WTC11 (cell line): ENCODE data around the genes ABLIM2 and SH3TC1.

GRCh38 chr4:7120205-7120831 is 52.5 kb upstream of the GRPEL1 start:
- PRO-cap = no peak

DNA sequence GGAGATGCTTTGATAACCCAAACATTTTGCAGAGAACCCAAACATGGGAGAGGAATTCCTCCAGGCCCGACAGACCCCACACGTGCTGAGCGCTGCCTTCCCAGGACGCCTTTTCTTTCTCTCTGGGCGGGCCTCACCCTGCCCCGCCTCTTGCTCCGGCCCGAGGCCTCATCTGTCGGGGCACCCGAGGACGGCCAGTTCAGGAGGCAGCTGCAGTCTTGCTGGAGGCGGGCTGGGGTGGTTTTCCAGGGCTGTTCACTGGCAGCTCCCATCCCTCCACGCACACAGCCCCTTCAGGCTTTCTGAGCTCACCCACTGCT is 99.4 kb downstream of the PSAPL1 start:
- PRO-cap = no peak

DNA sequence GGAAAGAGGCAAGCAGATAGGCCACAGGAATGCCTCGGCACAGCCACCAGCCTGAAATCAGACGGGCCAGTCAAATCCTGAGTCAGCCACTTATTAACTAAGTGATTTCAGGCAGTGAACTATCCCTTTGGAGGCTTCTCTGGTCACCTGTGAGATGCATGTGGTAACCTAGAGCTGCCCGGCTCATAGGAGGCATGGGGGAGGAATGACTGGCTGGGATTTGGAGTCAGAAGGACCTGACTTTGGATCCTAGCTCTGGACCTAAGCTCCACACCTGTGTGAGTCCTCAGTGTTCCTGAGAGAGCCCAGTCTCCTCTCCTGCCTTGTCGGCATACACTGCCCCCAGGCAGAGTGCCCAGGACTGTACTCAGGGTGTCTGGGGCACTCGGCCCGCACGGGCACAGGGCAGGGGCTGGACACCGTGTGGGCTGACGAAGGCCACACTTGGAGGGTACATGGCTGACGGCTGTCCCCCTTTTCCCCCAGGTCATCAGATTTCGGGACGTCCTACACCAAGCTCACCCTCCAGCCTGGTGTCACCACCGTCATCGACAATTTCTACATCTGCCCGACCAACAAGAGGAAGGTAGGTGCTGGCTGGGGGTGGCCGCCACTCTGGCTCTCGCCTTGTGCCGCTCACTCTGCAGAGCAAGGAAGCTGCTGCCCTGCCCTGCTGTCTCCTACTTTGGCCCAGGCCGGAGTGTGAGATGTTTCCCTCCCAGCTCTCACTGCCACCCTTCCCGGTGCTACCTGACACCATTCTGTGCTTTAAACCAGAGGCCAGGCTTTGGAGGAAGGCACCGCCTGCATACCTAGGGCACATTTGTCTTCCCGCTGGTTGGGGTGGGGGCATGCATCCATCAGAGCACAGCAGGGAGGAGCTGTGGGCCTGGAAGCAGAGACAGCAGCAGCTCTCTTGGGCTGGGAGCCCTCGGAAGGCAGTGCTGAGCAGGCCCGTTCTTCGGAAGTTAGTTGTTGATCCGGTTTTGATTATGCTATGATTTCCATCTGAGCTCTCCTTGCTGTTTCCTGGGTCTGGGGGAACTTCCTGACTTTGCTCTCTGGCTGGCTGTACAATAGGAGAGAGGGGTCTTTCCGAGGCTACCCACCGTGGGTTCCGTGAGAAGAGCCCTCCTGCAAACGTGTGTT is 96.7 kb upstream of the PSAPL1 start:
- PRO-cap = bidirectional peak, plus-strand start at position 867 of the sequence, minus-strand start at position 702 of the sequence

DNA sequence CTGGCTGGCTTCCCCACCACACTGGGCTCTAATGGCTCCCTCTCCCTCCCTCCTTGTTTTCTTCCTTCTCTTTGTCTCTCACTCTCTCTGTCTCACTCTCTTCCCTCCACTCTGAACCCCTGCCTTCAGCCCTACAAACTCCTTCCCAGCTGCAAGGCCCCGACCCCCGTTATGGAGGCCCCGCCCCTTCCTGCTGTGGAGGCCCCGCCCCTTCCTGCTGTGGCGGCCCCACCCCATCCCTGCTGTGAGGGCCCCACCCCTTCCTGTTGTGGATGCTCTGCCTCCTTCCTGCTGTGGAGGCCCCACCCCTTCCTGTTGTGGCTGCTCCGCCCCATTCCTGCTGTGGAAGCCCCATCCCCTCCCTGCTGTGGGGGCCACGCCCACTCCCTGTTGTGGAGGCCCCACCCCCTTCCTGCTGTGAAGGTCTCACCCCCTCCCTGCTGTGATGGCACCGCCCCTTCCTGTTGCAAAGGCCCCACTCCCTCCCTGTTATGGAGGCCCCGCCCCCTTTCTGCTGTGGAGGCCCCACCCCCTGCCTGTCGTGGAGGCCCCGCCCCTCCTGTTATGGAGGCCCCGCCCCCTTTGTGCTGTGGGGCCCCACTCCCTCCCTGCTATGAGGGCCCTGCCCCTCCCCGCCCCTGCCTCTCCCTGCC is 104.9 kb upstream of the PSAPL1 start:
- PRO-cap = no peak

GRCh38 chr4:7600244-7600662 is 165.5 kb upstream of the PSAPL1 start:
- PRO-cap = no peak

DNA sequence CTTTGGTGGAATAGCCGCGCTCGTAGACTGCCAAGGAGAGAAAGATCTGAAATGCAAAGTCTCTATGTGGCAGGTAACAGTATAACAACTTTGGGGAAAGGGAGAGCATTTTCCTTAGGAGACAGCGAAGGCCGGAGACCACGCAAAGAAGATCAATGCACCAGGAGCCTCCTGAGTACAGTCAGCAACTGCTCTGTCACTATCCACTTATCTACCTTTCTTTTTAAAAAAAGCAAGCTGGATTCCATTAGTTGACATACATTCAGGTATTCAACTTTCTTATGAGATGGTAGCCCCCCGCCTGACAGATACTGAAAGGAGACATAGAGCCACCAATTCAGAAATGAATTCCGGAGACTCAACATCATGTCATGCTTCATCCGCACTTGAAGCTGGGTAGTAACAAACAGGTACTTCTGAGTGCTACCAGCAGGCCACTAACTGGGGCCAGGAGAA is 85.1 kb downstream of the AFAP1 start:
- PRO-cap = no peak

DNA sequence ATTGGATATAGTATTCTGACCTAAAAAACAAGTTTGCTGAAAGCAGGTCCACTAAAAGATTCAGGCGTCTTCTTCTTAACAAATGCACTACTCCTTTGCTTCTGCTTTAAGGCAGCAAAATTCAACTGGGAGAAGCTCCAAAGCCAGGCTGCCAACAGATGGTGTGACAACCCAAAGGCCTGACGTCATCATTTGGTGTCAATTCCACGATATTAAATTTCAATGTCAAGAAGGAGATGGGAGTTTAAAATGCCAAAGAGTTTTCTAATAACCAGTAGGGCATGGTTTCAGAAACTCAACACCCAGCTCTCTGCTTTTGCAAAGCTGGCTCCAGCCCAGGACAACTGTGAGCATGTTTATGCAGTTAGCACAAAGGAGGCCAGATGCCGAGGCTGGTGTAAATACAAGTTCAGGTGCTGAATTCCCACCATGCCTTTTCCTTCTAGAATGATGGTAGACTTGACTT is 67.4 kb downstream of the AFAP1 start:
- PRO-cap = no peak

GRCh38 chr4:7876353-7876707 is 63.3 kb downstream of the AFAP1 start:
- PRO-cap = no peak

GRCh38 chr4:7938447-7939482 is 896 bp downstream of the AFAP1 start:
- PRO-cap = no peak

DNA sequence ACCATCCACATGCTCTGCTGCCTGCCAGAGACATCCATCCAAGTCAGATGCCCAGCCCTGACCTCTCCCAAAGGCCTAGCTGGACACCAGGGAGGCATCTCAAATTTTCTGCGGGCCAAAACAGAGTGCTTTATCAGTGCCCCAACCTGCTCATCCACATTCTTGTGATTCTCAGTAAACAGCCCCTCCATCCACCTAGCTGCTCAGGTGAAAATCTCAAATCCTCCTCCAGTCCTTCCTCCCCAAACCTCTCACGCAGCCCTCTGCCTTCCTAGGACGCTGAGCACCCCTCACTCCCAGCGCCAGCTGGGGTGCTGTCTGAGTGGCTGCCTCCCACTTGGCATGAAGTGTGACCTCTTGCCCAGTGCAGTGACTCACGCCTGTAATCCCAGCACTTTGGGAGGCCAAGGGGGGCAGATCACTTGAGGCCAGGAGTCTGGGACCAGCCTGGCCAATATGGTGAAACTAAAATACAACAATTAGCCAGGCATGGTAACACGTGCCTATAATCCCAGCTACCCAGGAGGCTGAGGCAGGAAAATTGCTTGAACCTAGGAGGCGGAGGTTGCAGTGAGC is 1.6 kb upstream of the AFAP1 start:
- PRO-cap = no peak

GRCh38 chr4:7970476-7971235 is 31.0 kb upstream of the AFAP1 start:
- PRO-cap = no peak

DNA sequence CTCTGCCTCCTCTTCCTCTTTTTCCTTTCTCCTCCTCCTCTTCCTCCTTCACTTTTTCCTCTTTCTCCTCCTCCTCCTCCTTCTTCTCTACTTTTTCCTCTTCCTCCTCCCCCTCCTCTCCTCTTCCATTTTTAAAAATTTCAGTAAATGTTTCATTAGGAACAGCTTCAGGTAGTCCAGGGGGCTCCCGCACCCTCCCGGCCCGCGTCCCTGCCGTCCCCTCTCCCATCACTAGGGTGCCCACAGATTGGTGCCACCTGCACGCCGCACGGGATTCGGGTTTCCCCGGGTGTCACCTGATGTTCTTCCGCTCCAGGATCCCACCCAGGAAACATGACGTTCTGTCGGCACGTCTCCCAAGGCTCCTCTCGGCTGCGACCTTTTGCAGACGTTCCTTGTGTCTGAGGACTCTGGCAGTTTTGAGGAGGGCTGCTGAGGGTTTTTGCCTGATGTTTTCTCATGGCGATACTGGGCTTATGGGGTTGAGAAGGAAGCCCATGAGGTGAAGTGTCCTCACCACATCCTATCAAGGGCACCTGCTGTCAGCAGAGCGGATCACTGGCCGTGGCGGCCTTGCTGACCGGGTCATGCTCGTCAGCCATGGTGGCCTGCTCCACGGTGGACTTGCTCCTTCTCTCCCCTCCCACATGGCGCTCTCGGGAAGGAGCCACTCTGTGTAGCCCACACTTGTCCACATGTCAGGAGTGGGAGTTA is 83.5 kb upstream of the AFAP1 start:
- PRO-cap = no peak

DNA sequence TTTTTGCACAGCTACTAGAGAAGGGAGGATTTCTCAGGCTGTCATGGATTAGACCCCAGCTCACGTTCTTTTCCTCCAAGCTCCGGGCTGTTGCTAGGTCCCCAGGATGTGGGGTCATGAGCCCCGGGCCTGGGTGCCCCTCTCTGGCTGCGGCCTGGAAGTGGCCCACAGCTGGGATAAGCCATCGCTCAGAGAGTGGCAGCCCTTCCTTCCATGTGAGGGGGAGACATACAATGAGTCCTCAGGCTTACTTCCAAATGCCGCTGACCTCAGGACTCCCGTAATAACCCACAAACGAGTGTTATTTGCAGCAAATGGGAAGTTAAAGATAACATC is 79.7 kb downstream of the ABLIM2 start:
- PRO-cap = no peak

- PRO-cap = no peak
These were observed 38.2 kb downstream of the ABLIM2 start for GRCh38 chr4:8120369-8120872.

GRCh38 chr4:8143469-8143849 is 15.2 kb downstream of the ABLIM2 start:
- PRO-cap = no peak

- PRO-cap = bidirectional peak, plus-strand start at chr4:8159079, minus-strand start at chr4:8158805
These were observed at the start of gene ABLIM2 for GRCh38 chr4:8158274-8159585. ABLIM2 (minus strand) TSS chr4:8158813.

DNA sequence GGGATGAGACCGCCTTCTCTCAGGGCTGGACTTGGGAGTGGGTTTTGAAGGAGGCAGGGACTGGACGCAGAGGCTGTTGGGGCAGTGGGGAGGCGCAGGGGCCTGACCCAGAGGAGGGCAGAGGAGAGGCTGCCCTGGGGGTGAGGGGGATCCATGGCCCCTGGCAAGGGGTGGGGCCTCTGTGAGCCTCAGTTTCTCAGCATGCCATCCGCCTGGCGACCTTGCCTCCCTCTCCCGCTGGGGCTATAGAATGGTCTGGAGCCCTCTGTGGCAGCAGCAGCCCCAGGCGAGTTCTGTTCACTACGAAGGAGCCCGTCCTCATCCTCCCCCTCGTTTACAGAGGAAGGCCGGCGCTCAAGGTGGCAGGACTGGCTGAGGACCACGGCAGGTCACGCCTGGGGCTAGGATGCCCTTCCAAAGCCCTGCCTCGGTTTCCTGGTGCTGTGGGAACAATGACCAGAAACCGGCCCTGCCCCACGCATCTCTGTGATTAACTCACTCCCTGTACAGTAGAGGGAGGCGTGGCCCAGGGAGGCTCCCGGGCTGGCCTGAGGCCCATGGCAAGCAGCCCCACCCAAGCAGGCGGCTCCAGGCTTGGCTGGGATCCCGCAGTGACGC is 16.1 kb upstream of the SH3TC1 start:
- PRO-cap = no peak

DNA sequence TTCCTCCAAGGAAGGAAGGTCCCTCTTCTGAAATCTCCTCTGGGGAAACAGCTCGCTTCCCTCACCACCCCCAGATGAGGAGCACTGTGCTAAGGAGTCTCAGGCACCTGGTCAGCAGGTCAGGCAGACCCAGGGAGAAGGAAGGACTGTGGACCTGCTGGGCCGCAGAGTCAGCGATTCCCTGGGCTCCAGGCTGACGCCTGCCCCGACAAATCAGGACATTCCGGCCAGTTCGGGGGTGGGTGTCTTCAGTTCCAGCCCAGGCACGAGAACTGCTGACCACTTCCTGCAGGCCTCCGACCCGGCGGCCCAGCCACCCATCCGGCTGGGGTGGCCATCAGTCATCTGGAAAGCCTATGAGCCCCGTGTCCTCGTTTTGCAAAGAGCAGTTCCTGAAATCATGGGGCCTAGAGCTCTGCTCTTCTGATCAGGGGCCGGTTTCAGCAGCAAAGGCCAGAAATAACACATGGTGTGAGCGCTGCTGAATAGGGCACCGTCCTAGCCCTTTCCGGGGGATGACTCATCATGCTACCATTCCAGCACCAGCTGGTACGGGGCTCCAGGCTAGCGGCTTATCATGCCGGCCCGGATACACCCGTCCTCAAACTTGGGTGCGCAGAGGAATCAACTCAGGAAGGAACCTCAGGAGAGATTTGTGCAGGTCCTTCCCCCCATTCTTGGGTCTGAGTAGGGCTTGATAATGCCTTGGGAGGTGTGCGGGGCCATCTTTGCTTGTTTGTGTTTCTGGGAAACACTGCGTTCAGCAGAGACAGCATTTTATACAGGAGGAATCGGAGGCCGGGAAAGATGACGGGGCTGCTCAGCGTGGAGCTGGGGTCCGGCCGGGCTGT is 7.8 kb upstream of the SH3TC1 start:
- PRO-cap = no peak

DNA sequence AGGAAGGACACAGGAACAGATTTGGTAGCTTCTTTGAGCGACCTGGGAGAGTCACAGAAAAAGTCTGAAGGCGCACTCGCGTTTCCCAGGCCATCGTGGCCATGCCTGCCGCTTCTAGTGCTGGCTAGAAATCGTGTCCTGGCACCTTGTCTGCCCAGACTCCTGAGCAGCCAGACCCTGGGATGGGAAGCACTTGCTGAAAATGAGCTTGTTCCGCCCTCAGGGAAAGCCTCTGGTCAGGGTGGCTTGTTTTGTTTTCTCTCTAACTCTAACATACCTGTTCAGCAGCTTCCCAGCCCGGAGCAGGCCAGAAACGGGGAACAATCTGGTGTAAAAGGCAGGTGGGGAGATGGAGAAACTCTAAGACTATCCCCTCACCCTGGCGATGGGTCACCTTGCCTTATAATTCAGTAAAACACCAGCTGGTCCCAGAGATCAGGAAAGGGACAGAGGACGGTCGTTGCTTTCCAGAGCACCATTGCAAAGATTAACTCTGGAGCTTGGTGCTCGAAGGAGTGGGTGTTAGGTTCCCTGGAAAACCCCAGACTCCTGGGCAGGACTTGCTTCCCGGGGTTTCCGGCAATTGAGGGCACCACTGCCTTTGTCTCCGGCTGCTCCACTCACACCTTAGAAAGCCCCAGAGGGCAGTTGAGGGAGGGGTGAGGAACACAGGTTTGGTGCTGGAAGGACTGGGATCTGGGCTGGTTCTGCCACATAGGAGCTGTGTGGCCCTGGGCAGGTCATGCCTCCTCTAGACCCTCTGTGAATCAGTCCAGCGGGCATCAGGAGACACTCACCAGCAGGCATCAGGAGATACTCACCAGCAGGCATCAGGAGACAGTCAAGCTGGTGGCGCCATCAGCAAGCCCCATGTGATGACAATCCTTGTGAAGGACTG is 4.6 kb upstream of the SH3TC1 start:
- PRO-cap = no peak

DNA sequence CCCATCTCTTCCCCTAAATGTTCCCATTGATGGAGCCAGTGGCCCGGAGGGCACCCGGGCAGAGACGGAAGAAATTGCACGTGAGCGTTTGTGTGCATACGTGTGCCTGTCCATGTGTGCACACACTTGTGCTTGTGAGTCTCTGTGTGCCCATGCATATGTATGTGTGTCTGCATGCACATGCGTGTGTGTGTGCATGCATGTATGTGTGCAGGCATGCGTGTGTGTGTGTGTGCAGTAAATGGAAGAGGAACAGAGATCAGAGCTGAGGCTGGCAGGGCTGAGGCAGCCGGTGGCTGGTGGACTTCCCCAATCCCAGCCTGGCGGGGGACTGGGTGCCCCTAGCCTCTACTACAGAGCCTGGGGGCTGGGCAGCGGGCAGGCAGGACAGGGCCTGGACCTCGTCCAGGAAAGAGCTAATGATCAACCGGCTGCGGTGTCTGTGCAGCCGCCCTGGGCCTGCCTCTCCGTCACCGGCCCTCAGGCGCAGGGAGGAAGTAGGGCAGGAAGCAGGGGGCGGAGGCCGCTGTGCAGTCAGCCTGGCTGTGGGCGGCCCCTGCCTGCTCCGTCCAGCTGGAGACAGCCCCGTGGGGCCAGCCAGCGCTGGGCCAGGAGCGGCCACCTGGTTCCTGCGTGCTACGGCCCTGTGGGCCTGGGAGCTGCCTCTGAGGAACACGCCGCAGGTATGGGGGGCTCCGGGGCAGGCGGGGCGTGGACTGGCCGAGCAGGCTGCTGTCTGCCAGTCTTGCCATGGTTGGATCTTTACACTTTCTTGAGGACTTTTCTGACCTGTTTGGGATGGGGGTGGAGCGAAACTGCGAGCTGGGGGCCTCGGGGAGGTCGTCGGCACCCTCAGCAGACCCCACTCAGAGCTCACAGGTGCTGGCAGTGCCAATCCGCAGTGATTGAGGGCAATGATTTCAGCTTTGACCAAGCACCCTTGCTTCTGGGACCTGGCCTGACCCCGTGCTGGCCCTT is at the start of gene SH3TC1:
TSS of gene SH3TC1 (plus strand) at position 568 of the 978 bp plus-strand sequence.
- PRO-cap = no peak